BJ (cell line): ENCODE measurements around the genes RNF223 and C1orf159.

GRCh38 chr1:180927-181772, 115.9 kb downstream of the OR4F5 start:
- CAGE, long polyA plus RNA: no peak
- RRBS: no CpG with 5 or more reads among the region's 107 CpGs

GRCh38 chr1:186214-186623, 121.0 kb downstream of the OR4F5 start:
- CAGE, long polyA plus RNA: no peak
- RRBS: no CpG with 5 or more reads among the region's 15 CpGs

GRCh38 chr1:789843-790419, 103.5 kb upstream of the OR4F16 start:
- CAGE, long polyA plus RNA: no peak
- RRBS: no CpG with 5 or more reads among the region's 19 CpGs

- CAGE, long polyA plus RNA: no peak
- RRBS: no CpG with 5 or more reads among the region's 4 CpGs
Observed at GRCh38 chr1:826771-826870, 97.1 kb upstream of the SAMD11 start.

- CAGE, long polyA plus RNA: no peak
- RRBS: no CpG with 5 or more reads among the region's 6 CpGs
Observed at GRCh38 chr1:830703-831106, 93.0 kb upstream of the SAMD11 start.

- CAGE, long polyA plus RNA: no peak
- RRBS: no CpG with 5 or more reads among the region's 8 CpGs
Observed at GRCh38 chr1:837677-838347, 85.9 kb upstream of the SAMD11 start.

GRCh38 chr1:920931-921525, 2.7 kb upstream of the SAMD11 start:
- CAGE, long polyA plus RNA: no peak
- RRBS: 3% methylated on average over 7 of the region's 25 CpGs

GRCh38 chr1:965047-965941, 988 bp upstream of the PLEKHN1 start:
- CAGE, long polyA plus RNA: no peak
- RRBS: no CpG with 5 or more reads among the region's 40 CpGs

- CAGE, long polyA plus RNA: no peak
- RRBS: 81% methylated on average over 9 of the region's 49 CpGs
Observed at GRCh38 chr1:977957-978835, 3.7 kb downstream of the PERM1 start.

DNA sequence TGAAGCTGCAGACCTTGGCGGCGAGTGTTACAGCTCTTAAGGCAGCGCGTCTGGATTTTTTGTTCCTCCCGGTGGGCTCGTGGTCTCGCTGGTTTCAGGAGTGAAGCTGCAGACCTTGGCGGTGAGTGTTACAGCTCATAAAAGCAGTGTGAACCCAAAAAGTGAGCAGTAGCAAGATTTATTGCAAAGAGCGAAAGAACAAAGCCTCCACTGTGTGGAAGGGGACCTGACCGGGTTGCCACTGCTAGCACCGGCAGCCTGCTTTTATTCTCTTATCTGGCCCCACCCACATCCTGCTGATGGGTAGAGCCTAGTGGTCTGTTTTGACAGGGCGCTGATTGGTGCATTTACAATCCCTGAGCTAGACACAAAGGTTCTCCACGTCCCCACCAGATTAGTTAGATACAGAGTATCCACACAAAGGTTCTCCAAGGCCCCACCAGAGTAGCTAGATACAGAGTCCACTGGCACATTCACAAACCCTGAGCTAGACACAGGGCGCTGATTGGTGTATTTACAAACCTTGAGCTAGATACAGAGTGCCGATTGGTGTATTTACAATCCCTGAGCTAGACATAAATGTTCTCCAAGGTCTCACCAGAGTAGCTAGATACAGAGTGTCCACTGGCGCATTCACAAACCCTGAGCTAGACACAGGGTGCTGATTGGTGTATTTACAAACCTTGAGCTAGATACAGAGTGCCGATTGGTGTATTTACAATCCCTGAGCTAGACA, 2.4 kb upstream of the AGRN start:
- CAGE, long polyA plus RNA: no peak
- RRBS: no CpG with 5 or more reads among the region's 17 CpGs

- CAGE, long polyA plus RNA: no peak
- RRBS: 24% methylated on average over 7 of the region's 17 CpGs
Observed at GRCh38 chr1:1061875-1062482, 12.1 kb downstream of the RNF223 start.

DNA sequence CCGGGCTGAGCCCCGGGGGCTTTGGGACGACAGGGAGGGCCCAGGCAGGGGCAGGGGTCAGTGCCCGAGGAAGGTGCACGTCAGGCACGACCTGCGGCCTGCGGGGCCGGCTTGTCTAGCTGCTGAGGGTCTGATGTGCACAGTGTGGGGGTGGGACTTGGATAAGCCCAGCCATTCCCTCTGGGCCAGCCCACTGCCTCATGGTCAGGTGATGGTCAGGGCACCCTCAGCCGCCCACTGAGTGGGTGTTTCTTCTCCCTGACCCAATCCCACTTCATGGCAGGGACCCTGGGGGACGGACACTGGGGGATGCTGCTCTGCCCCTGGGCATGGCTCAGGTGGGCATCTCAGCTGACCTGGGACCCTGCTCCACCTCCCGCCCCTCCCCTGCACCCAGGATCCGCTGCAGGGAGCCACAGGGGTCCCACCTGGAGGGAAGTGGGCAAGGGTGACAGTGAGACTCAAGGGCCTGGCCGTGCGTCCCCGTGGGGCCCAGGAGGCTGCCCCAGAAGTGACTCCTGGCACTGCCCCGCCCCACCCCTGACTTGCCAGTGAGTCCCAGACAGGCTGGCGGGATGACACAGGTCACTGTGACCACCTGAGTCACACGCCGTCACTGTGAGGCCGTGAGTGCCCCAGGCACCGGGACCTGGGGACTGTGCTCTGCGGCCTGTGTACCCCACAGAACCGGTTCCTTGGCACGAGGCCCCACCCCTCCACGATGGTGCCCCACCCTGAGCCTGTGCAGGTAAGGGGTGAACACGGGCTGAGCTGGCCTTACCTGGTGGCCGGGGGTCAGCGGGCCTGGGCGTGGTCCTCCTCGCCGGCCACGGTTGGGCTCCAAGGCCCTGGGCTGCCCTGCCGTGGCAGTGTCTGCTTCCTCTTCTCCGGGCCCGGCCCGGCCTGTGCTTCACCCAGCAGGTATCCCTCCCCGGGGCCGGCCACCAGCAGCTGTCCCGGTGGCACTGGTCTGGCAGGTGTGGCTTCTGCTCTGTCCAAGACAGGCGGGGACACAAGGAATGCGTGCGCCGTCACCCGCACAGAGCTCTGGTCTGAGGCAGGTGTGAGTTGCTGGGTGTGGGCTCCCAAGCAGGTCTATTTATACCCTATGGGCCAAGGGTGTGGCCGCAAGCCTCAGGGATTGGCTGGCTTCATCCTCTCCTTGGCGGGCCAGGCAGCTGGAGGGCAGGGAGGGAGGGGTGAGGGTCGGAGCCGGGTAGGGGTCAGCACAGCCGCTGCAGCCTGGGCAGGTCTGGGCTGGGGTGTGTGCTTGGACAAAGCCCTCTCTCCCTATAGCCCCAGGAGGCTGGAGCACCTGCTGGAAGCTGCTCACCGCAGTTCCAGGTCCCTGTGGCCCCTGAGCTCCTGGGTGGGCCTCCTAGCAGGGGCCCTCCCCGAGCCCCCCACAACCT, at the start of gene RNF223:
TSS of gene RNF223 (minus strand) at position 1,072 of the 1,412 bp plus-strand sequence.
- CAGE, long polyA plus RNA: no peak
- RRBS: 61% methylated on average over 13 of the region's 52 CpGs

DNA sequence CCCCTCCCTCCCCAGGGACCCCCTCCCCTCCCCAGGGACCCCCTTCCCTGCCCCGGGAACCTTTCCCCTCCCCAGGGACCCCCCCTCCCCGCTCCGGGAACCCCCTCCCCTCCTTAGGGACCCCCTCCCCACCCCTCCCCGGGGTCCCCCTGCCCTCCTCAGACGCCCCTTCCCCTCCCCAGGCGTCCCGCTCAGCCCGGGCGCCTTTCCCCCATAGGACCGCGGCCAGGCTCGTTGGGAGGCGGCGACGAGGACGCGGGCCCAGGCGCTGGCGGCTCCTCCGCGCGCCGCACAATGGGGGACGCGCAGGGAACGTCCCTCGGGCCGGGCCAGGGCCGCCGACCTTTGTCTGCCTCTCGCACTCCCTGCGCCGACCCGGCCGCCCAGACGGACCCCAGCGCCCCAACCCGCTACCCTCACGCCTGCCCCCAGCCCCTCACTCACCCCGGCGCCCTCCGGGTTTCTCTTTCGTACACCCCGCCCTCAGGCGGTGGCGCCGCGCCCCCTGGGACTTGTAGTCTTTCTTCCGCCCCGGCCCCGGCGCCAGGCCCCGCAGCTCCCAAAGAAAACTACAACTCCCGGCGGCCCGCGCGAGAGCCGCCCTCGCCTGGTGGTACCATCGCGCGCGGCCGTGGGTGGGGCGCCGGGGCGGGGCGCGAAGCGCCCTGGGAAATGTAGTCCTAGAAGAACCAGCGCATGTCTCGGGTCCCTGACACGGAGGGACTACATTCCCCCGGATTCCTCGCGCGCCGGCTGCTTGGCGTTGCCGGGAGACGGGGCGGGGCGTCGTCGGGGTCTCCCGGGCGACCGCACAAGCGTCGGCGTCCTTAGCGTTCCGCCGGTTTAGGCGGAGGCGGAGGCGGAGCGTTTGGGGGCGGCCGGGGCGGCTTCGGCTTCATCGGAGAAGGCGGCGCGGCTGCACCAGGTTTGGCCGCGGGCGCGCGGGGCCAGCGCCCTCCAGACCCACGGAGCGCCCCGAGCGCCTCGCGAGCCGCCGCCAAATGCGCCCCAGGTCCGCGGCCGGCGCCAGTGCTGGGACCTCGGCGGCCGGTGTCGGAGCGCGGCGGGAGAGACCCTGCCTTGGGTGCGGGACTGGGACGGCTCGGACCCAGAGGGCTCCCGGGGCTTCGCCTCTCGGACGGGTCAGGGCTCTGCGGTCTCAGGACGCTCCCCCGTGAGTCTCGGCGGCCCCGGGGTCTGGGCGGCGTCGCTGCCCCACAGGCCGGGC, at the start of gene C1orf159:
TSS of gene C1orf159 (minus strand) at position 474 of the 1,228 bp plus-strand sequence.
- CAGE, long polyA plus RNA: start-site peak on the minus strand centred at position 477 of the sequence, 22 bp wide, 36 and 12 reads in 2 replicates
- RRBS: 1% methylated on average over 80 of the region's 150 CpGs

GRCh38 chr1:1144005-1145065, 28.4 kb upstream of the C1orf159 start:
- CAGE, long polyA plus RNA: no peak
- RRBS: 58% methylated on average over 26 of the region's 56 CpGs

DNA sequence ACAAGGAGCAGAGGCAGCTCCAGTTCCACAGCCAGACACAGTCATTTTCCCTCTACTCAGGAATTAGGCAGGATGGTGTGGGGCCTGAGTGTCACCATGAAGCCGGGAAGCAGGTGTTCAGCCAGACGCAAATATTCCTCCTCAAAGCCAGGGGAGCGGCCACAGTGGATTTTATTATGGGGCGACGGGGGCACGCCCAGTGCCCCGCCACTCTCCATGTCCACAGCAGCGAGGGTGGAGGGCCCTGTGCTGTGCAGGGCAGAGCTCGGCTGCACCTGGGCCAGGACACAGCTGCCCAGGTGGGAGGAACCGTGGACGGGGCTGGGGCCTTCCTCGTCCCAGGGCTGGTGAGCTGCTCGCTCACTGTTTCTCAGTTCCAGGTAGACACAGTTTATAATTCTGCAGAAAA, 14.3 kb upstream of the TTLL10 start:
- CAGE, long polyA plus RNA: no peak
- RRBS: no CpG with 5 or more reads among the region's 13 CpGs

DNA sequence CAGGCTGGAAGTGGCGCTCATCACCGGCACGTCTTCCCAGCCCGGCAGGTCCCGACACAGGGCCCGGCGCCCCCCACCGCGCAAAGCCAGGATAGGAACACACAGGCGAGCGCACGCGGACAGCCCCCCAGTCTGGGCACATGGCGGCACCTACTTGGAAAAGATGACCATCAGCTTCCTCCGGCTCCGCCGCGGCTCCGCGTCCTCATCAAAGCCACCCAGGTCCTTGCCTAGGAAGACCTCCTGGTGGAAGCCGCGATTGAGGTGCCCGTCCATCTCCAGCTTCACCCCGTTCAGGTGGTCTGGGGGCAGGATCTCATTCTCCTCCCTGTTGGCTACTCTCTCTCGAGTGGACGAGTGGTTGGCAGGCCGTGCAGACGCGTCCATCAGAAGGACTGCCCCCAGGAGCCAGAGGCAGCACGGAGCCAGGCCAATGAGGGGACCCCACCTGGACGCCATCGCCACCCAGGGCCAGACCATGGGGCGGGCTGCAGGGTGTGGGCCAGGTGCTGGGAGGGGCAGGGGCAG, 3.4 kb downstream of the SDF4 start:
- CAGE, long polyA plus RNA: no peak
- RRBS: 95% methylated on average over 2 of the region's 33 CpGs

DNA sequence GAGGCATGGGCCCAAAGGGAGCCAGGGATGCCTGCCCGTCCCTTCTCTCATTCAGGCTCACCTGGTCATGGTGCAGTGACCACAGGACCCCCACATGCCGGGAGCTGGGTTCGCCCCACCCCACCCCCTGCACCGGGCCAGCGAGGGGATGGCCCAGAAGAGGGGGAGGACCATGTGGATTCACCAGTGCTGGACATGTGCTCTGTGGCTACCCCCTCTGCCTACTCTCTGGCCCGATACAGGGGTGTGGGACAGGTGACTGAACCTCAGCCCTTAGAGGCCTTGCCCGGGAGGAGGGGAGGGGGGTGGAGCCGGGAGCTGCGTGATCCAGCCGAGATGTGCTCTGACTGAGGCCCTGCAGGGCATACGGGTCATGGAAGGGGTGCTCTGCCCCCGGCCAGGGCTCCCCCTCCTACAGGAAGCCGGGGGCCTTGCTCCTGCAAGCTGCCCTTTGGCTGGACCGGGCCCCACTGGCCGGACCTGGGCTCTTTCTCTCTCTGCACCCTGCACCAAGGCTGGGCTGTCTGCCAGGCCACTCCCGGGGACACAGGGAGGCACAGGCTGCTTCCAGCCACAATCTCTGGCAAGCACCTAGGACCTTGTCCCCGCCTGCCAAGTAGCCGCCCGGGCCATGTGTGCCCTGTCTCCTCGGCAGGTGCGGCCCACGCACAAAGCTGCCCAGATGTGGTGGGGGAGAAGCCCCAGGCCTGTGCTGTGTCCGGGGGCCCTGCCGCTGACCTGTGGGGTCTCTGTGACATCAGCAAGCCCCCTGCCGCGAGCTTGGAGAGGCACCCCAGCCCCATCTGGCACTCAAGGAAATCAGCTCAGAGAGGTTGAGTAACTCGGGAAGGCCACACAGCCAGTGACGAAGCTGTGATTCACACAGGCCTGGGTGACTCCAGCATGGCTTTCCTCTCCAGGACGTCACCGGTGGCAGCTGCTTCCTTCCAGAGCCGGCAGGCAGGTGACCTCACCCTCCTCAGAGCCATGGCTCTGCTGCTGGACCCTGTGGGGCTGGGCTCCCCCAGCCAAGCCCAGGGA, 1.4 kb downstream of the SCNN1D start:
- CAGE, long polyA plus RNA: no peak
- RRBS: 58% methylated on average over 13 of the region's 31 CpGs

DNA sequence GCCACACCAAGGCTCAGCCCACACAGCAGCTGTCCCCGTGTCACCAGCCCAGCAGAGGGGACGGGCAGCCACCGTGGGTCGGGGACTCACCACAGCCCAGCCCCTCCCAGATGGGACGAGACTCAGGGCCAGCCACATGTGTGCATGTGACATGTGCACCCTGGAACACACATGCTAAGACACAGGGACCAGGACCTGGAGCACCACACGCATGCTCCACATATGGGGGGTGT, 4.1 kb downstream of the ACAP3 start:
- CAGE, long polyA plus RNA: no peak
- RRBS: no CpG with 5 or more reads among the region's 6 CpGs

DNA sequence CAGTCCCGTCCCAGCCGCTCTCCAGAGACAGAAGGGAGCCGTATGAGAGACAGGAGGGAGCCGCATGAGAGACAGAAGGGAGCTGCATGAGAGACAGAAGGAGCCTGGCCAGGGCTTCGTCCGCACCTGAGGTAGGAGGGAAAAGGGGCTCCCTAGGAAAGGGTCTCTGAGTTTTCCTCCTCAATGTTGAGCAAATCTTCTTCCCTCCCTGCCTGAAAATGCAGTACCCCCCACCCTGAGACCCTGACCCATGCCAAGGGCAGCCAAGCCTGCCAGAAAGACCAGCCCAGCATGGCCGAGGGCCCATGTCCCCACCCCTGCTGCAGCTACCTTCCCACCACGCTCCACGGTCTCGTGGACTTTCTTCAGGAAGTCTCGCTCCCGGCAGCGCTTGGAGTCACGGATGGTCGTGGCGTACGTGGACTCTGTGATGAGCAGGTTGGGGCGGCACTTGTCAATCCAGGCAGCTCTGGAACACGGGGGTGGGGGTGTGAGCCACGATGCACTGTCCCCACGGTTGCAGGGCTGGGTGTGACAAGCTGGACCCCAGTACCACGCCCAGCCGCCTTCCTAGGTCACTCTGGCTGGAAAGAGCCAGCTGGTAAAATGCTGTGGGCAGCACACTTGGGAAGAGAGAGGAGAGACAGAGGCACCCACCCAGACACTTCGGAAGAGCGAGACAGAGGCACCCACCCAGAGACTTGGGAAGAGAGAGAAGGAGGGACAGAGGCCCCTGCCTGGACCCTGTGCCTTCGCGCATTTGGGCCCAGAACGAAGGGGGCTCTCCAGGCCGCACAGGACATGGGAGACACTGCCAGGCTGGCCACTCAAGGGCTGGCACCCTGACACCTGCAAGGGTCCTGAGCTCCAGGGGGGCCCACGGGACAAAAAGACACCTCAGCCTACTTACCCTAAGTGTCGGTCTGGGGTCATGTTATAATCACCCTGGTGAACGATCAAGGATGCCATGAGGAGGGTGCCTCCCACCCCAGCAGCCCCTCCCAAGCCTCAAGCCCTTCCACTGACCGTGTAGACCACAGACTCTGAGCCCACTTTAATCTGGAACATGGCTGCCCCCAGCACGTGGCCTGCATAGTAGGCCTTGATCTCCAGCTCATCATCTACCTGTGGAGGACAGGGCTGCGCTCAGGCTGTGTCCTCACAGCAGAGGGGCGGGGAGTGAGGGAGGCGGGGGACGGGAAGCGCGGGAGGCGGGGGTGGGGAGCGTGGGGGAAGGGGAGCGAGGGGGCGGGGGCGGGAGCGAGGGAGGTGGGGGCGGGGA, 6.5 kb downstream of the PUSL1 start:
- CAGE, long polyA plus RNA: no peak
- RRBS: no CpG with 5 or more reads among the region's 47 CpGs

GRCh38 chr1:1360326-1361271, 2.2 kb upstream of the MXRA8 start:
- CAGE, long polyA plus RNA: no peak
- RRBS: no CpG with 5 or more reads among the region's 26 CpGs